ENCODE measurements around the gene UNC13C.

- PRO-cap, result no peak
Observed at GRCh38 chr15:51620408-51621314, 1.9 kb downstream of the DMXL2 start.

GRCh38 chr15:51726145-51726791, 11.2 kb downstream of the LYSMD2 start:
- PRO-cap, result no peak

GRCh38 chr15:51849705-51850319, 20.4 kb downstream of the TMOD3 start:
- PRO-cap, result no peak

- PRO-cap, result no peak
Observed at GRCh38 chr15:52262324-52262910, 33.2 kb downstream of the MYO5C start.

- PRO-cap, result no peak
Observed at GRCh38 chr15:52483602-52484331, 44.9 kb downstream of the MYO5A start.

DNA sequence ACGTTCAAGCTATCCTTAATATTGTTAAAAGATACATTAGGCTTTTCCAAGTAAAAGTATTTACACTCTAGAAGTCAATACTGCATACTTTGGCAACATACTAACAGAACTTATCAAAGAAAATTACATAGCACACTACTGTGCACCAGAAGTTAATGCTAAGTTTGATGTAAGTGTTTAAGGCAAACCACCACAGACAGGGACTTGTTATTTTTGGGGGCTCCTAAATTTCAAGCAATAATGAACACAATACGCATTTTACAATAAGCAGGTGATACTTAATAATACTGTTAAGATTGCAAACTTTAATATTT, 1.6 kb downstream of the ARPP19 start:
- PRO-cap, result no peak

GRCh38 chr15:52678499-52679077, 600 bp downstream of the ATOSA start:
- PRO-cap, result no peak

DNA sequence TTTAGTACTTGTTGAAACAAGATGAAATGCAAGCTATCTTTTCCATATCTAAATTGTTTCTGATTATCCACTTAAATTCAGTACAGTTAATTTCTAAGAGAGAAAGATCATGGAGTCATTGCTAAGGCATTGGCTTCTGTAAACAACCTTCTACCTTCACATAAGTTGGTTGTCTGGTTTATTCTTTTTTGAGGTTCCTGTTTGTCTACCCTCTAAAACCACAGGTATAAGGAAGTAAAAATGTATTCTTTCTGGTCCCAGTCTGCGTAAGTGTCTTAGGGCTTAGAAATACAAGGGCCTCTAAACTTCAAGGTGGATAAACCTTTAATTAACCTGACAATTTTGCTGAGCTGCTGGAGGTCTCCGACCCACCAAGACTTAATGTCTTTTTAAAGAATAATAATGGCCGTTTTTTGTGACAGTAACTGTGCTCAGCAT, 3.6 kb upstream of the ATOSA start:
- PRO-cap, result no peak

- PRO-cap, result no peak
Observed at GRCh38 chr15:52683257-52683974, 4.2 kb upstream of the ATOSA start.

DNA sequence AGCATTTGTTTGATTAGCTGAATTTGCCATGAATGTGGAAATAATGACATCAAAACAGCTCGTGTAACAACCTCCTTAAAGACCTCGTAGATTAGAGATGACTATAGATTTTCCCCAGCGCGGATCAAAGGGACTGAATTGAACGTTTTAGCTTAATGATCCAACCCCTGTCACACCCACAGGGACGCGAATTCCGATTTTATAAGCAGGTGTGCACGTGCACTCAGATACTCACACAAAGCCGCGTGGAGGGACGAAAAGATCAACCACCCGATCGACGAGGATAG, 7.2 kb downstream of the ONECUT1 start:
- PRO-cap, result no peak

- PRO-cap, result no peak
Observed at GRCh38 chr15:52797673-52798271, 7.6 kb upstream of the ONECUT1 start.

DNA sequence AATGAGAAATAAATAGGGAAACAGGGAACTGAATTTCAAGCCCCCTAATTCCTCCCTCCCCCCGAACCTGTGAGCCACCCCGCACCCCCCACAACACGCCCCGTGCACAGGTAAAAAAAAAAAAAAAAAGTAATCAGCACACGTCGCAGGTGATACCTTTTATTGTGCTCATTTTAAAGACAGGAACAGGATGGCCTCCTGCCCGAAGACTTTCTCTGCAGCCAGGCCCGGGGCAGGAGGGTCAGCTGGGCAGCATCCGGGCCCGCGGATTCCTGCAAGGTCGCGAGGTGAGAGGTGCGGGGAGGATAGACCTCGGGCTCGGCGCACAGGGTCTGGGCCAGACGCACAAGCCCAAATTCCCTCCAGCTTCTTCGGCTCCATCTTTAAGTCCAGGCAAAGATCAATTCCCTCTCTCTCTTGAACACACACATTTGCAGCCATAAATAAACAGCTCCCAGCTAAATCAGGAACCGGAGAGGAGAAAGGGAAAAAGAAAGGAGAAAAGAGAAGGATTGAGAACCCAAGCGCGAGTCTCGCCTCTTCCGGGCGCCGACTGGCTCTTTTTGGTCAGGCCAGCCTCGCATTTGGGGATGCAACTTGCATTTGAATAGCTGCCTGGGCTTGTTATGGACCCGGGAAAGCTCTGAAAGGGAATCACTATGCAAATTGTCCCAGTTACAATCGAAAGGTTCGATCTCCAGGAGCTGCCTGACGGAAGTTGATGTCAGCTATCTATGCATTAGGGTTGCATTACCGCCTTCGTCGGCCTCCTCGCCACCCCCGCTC, 14.4 kb upstream of the ONECUT1 start:
- PRO-cap, result no peak

- PRO-cap, result no peak
Observed at GRCh38 chr15:52805124-52805562, 15.0 kb upstream of the ONECUT1 start.

GRCh38 chr15:53683913-53684841, 75.3 kb downstream of the WDR72 start:
- PRO-cap, result no peak

DNA sequence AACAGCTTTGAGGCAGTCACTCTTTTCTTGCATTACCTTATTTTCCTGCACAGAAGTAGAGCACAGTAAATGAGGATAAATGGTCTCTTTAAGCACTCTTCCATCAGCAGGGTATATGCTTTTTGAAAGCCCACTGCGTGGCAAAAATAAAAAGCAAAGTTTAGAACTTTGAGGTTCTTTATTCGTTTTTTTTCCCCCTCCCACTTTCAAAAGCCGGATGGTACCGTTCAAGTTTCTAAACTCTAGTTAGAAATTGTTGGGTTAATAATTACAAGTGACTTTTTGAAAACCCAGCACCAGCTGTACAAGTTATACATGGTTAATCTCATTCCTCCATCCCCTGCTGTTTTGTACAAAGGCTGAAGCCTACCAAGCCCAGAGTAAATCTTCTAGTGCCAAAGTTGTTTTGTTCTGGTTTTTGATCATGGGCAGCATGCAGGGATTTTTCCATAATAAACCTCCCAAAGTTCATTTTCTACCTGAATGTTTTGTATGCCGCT, 48.6 kb downstream of the WDR72 start:
- PRO-cap, result no peak

DNA sequence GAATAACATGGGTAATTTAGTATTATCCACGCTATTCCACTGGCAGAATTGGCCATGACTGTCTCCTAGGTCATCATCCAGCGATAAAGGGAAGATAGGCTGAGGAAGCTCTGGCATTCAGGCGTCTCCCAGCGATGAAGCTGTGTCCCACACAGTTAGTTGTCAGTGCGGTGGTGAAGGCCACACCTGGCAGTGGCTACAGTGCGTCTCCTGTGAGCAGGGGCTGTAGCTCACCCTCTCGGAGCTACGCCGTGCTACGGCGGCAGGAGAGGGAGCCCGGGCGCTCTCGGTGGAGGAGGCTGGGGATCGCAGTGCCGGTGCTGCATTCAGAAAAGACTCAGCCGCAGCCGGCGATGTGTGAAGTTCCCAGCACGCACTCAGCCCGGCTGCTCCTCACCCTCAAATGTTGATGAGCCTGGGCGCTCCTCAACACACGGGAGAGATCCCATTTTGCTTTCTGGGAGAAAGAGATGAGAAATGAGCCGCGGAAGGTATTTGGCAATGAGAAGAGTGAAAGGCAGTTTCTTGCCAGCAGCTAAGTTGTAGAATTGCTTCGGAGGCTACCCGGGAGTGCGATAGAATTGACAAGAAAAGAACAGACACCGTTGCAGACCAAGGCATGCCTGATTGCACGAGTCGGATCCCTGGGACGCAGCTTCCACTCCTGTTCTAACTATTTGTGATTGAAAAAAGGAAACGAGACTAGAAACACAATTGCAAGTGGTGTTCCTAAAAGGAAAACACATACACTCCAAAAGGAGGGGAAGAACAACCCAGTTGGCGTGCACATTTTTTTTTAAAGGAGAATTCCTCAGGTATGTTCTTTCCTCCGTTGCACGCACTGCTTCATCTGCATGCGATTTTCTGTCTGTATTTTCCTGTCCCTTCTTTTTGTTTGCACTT, at the start of gene UNC13C:
UNC13C (plus strand) TSS at position 329 of the 903 bp plus-strand sequence.
- PRO-cap, result no peak

GRCh38 chr15:55064312-55064787, 132.4 kb downstream of the RSL24D1 start:
- PRO-cap, result no peak

- PRO-cap, result no peak
Observed at GRCh38 chr15:55196118-55196802, 481 bp downstream of the RSL24D1 start.

DNA sequence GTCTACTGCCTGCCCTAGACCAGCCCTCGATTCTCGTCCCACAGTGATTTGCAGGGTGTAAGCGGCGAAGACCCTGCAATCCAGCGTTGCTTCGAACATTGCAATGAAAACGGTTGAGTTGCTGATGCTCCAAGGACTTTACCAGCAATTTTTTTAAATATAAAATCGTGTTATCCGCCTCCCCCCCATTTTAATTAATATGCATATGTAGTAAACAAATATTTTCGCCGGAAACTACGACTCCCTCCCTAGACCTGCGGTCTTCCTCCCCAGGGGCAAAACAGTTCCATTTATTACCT, 489 bp upstream of the RSL24D1 start:
- PRO-cap, result no peak

DNA sequence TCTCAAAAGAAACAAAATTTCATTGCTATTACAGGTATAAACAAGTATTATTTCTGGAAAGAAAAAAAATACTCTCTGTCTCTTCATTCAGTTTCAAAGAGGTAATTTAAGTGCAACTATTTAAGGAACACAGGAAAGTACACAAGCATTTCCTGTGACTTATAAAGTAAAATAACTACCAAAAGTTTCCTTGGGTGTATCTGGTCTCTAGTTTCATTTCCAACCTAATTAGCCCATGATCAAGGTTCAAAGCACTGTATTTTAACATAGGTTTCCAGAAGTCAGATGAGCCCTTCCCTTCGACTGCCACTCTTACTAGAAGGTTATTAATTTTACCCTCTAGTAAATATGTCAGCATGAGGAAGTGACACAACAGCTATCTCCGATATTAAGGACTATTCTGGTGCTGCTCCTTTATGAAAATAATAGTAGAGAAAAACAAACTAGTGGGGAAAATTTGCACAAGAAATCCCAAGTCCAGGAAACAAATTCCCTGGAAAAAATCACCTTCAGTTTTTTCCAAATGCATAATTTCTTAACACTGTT, 35.4 kb downstream of the CCPG1 start:
- PRO-cap, result no peak